Tongue (tissue), 2 donors: ENCODE results near the gene CAP1.

DNA sequence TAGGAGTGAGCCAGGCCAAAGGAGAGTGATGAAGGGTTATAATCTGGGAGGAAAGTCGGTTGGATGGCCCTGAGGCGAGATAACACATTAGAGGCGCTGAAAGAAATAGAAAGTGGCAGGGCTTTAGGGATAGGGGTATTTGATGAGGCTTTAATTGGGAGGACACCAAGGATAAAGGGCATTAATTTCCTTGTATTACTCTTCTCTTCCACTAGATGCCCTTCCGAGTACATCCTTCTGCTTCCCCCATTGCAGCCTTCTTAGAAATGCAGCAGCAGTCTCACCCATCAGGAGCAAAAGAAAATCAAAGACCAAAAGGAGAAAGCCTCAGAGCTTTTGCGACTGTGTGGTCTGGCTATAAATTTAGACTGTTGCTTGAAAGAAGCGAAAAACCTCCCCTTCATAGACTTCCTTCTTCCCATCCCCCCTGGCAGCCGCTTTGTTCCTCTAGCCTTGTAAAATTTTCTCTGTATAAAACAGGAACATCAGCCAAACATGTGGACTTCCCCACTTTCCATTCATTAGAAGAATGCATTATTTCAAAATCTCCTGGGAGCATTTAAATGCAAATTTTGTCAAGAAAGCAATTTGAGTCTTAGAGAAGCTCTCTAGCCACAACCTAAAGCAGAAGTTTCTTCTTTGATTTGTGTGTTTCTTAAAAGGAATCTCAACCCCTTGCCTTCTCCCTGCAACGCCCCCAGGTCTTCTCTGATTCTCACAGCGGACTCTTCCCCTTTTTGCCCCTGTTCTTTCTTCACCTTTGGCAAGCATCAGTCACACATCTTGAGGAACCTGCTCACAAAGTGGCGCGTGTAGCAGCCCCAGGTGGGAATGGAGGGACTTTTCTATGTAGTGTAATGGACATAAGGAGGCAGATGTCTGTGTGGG lies 76.6 kb downstream of the NDUFS5 start:
- RAMPAGE, long total RNA: no peak

DNA sequence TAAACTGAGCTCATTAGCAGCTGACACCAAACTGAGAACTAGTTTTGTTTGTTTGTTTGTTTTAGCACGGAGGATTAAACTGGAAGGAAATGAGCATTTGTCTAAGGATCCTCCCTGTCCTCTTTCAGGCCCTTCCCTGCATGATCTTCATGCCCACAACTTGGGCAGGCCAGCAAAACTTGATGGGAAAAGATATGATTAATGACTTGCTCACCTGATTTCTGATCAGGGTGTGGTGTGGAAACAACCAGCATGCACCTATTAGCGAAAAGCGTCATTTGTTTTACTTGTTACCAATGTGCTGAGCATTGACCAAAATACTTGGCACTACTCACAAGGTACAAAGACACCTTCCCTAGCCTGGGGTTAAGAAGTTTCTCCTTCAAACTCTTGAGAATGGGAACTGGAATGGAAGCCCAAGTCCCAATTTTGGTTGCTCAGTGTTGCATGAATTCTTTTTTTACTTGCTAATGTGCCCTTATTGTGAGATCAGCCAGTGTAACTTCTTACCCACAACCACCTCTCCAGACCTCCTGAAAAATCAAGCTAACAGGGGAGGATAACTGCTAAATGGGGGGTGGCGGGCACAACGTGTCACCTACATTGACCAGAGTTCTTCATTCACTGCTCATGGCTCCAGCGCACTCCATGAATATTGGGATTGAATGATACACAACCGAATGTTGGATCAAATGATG lies 77.6 kb downstream of the NDUFS5 start:
- RAMPAGE, long total RNA: no peak

GRCh38 chr1:39127358-39127874 lies 77.1 kb upstream of the MACF1 start:
- RAMPAGE, long total RNA: no peak

GRCh38 chr1:39141125-39141639 lies 63.3 kb upstream of the MACF1 start:
- RAMPAGE, long total RNA: no peak

DNA sequence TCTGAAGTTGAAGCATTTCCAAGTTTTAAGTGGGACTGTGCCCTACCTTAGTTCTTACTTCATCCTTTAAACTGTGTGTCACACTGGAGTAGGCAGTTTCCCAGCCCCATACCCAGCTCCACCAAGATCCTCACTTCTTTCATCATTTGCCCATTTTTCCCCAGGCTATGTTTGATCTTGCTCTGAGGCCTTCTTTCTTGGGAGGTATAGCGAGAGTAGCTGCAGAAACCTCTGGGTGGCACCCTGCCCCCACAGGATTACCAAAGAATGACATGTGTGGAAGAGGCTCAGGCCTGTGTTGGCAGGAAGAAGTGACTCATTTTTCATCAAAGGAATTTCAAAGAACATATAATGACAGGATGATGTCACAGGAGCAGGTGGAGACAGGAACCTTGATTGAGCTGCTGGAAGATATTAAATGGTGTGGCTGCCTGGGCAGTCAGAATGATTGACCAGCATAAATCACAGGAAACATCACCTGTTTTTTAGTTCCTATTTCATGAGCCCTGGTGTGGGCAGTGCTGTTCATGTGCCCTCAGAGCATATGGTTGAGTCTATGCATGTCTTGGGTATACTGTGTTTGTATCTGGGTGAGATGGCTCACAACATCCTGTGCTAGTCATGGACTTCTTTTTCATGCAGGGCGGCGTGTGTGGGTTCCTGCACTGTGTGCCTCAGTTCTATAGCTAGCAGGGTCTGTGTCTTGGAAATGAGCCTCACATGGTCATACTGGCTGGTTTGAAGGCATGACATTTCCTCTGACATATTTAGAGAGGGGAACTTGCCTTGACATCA lies 20.7 kb upstream of the MACF1 start:
- RAMPAGE, long total RNA: no peak

GRCh38 chr1:39195124-39195840 lies 9.2 kb upstream of the MACF1 start:
- RAMPAGE, long total RNA: no peak

DNA sequence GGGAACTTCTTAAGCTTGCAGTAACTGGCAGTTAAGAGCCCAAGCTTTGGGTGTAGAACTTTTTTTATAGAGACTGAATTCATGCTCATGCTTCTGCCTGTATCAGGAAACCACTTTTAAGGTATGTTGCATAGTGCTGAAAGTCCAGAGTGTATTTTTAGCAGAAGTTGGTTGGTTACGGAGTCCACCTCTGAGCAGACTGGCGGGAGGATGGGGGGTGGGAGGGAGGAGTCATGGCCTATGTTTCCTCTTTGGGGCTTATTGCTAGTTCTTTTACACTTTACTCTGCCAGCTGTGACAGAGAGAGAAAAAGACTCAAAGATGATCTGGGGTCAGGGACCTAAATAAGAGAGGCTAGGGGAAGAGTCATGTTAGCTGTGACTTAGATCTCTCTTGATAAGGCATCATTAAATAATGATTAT lies 11.1 kb downstream of the MACF1 start:
- RAMPAGE, long total RNA: no peak

- RAMPAGE, long total RNA: no peak
Measured at GRCh38 chr1:39220739-39221035, 16.2 kb downstream of the MACF1 start.

DNA sequence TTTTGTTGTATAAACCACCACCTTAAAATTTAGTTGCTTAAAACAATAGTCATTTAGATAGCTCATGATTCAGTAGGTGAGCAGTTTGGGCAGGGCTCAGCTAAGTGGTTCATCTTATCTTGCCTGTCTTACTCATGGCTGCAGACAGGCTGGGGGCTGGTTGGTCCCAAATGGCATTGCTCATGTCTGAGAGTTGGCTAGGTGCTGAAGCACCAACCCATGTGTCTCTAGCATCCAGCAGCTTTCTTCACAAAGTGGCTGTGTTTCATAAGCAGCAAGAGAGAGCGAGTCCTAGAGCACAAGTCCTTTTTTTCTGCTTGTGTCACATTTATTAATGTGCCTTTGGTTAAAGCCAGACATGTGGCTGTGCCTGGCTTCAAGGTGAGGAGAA lies 91.5 kb downstream of the MACF1 start:
- RAMPAGE, long total RNA: no peak

DNA sequence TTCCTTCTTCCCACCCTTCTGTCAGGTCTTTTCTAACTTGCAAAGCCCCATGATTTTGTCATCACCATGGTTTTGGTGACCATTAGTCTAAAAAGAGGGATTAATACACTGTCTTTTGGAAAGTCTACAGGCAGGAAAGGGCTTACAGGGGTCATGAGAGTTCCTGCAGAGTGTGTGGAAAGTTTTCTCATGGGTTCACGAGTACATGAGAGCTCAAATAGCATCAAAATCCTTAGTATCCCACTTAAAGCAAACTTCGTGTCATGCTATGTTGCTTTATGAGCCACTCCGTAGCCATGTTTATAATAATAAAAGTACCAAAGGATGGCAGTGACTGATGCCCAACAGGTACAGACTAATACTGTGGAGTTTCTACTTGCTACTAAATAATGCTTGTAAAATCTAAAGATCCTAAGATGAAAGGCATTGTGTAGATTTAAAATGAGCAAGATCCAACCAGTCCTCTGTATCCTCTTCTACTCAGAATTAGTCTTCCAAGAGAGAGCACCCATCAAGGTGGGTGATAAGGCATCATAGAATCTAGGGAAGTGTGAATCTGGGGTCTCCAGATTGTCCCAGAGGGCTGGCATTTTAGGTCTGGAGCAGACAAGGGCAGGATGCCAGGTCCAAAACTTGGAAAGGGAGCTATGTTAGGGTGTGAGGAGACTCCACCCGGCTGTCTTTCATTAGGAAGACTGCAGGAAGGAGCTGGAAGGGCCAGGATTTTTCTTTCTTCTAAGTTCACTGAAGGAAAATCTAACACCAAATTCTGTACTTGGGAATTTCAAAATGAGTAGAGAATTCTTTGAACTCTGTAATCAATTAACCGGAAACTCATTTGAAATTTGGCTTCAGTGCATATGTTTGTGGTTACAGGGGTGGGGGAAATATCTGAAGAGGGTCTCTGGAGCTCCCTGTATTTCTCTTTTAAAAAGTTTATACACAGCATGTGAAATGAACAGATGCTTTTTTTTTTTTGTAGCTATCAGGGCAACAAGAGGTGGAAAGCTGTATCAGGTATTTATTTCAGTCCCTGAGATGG lies 86.2 kb upstream of the BMP8A start:
- RAMPAGE, long total RNA: no peak

GRCh38 chr1:39458890-39459551 lies 32.4 kb upstream of the BMP8A start:
- RAMPAGE, long total RNA: no peak

DNA sequence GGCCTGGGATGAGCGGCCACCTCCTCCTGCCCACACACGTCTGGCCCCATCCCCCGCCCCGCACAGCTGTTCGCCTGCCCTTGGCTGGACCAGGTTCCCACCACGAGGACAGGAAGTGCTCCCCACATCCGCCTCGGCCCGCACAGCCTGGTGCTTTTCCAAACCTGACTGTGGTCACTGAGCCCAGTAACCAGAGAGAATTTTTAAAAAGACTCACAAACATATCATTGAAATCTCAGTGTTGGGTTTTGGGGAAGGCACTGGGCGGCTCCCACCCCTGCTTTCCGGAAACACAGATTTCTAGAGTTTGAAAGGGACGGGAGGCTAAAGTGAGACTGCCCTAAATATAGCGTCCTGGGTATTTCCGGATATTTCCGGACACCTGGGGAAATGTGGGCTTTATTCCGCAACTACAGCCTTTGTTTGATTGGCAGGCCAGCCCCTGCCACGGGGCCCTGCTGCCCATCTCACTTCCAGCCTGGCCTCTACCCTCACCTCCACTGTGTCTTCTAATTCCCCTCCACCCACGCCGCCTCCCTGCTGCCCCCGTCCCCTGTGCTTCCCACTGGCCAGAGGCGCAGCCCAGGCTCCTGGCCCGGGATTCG lies 18.2 kb downstream of the BMP8A start:
- RAMPAGE, long total RNA: no peak

DNA sequence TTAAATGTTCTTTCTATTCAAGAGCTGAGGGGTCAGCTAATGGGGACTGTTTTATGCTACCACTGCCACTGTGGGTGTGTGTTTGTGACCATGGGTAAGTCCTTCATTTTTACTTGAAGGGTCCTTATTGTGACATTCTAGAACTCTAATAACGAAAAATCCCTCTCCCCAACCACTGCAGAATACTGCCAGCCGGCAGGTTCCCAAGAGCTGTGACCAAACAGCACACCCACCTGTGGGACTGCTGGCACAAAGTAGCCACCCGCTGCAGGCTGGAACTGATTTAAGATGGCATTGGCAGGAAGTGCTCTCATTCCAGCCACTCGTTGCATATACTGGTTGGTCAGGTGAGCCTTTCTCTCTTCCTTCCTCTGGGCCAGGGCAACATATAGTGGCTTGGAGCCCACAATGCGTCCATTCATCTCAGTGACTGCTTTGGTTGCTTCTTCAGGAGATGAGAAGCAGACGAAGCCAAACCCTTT lies 11.7 kb downstream of the PABPC4 start:
- RAMPAGE, long total RNA: no peak

DNA sequence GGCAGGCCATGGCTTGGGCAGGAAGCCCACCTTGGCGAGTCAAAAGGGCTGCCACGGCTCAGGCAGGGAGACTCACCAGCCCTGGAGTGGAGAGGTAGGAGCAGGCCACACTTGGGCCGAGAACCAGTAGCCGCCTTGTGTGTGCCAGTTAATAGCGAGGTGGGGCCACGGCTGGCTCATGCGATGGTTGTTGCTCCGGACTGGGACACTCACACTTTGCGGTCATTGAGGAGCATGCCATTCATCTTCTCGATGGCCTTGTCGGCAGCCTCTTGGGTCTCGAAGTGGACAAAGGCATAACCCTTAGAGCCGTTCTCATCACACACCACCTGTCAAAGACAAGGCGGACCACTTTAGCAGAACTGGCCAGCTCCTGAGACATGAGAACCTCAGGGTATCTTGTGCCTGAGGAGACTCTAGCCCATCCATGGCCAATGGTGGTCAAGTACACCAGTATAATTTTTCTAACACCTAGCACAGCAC lies 5.5 kb downstream of the PABPC4 start:
- RAMPAGE, long total RNA: no peak

GRCh38 chr1:39896550-39897595 lies 4.8 kb downstream of the MYCL start:
- RAMPAGE, long total RNA: no peak

- RAMPAGE, long total RNA: no peak
Measured at GRCh38 chr1:39980587-39981222, 25.8 kb downstream of the MFSD2A start.

- RAMPAGE, long total RNA: start-site peak on the plus strand at chr1:40040684-40040780, 1,091 and 594 reads in 2 replicates
Measured at GRCh38 chr1:40040536-40041167, at the start of gene CAP1. Gene CAP1, plus strand, starts transcription at chr1:40040729.

GRCh38 chr1:40041168-40041621 lies 666 bp downstream of the CAP1 start:
- RAMPAGE, long total RNA: no peak

- RAMPAGE, long total RNA: no peak
Measured at GRCh38 chr1:40267634-40268292, 9.7 kb downstream of the ZMPSTE24 start.

DNA sequence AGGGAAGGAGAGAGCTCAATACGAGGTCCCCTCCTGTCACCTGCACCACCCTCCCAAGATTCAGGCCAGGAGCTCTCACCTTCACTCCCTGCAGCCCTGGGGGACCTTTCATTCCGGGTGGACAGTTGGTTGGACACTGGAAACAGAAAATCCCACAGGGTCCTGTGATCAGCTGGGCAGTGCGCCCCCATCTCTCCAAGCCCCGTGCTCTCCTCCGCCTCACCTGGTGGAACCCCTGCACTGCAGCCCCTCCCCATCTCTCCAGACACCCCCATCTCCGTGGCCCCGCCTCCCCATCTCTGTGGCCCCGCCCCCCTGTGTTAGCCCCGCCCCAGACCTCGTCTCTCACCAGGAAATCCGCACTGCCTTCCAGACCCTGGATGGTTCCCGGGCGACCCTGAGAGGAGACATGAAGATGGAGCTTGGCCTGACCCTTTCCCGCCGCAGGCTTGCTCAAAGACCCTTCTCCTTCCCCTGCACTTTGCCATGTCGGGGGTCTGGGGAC lies 5.9 kb downstream of the COL9A2 start:
- RAMPAGE, long total RNA: no peak